Epithelial cell of proximal tubule (primary cell): ENCODE measurements around a stretch of chr1.

DNA sequence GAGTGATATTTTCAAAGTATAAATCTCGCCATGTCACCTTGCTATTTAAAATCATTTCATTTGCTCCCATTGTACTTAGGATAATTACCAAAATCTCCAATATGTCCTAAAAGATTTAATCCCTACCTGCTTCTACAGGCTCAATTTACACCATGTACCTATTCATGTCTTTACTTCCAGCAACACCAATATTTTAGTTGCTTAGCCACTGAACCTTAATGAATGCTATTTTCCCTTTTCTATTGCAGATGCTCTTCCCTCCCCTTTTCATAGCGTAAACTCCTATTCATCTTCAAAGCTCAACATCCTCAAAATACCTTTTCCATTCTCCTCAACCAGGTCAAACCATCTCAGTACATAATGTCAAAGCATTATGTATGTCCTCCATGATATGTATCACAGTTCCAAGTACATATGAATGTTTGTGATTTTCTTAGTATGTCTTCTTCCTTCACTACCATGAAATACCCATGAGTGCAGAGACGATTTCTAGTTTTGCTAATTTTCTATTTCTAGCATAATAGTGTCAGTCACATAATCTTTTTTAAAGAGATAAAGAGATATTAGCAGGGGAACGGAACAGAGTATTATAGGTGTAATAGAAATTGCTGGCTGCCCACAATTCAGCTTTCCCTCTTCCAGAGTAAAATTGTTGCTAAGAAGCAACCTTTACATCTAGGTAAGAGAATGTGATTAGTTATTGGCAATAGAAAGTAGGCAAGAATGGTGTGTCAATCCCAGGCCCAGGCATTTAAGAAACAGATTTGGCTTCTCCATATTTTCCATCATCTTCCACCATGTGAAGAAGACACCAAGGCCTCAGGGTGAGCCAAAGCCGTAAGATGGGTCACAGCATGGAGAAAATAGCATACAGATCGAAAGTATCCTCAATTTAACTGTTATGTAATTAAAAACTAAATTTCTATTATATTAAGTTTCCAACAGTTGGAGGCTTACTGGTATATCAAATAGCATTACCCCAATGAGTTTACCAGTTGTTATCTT lies 94.5 kb downstream of the SPATA6 start:
- RAMPAGE, long total RNA: no peak
- RRBS: no CpG with 5 or more reads among the region's 6 CpGs

DNA sequence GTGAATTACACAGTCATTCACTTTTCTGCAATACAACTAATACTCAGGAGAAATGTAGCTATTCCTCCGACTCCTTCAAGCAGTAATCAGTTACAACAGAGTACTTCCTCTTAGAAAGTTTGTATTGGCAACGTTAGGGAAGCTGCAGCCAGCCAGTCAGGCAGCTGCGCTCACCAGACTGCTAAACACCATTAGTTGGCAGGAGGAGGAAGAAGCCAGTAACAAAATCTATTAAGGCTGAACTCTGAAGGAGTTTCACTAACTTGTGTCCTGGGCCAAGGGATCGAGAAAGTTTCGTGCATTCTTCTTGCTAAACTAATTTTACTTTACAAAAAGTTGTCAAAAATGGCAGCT lies 1.9 kb downstream of the SPATA6 start:
- RAMPAGE, long total RNA: no peak
- RRBS: no CpG with 5 or more reads among the region's 5 CpGs

DNA sequence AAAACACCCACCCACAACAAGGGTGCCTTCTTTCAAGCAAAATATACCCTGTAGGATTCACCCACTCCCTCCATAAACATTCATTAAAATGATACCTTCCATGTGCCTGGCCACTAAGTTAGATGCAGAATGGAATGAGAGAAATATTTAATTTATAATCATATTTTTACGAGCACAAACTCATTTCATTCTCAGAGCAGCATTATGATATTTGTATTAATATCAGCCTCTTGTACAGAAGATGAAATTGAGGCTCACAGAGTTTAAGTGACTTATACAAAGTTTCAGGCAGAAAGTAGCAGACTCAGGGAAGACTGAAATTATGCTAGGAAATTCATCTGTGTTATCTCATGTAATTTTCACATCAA lies 2.3 kb upstream of the AGBL4 start:
- RAMPAGE, long total RNA: no peak
- RRBS: no CpG with 5 or more reads among the region's 1 CpG

DNA sequence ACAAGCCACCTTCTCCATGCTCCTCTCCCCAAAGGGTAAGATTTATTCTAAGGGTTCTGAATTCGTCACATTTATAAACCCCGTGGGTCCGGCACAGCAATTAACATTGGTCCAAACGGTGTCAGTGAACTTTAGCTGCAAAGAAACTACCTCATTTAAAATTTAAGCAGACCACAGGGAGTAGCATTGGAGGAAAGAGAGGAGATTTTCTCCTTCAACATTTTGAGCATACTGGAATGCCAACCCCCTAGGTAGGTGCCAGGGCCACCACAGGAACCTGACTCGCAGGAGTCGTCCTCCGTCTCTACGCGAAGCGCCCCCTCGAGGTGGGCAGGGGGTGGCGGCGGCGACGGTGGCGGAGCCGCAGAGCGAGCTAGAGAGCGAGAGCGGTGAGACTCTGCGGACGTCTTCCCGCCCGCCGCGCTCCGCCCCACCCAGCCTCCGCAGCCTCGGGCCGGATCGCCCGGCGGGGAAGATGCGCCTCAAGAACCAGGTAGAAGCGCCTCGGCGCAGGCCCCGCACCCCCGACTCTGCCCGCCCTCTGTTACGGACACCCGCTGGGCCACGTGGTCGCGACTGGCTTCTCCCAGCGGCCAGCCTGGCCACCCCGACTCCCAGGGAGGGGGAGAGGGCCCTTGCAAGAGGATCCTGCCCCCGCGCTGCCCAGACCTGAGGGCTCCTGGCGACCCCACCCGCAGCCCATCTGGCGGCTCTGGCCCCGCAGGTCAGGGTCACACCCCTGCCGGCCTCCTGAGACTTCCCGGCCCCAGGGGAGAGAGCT lies 24.1 kb upstream of the AGBL4 start:
- RAMPAGE, long total RNA: no peak
- RRBS: no CpG with 5 or more reads among the region's 55 CpGs

DNA sequence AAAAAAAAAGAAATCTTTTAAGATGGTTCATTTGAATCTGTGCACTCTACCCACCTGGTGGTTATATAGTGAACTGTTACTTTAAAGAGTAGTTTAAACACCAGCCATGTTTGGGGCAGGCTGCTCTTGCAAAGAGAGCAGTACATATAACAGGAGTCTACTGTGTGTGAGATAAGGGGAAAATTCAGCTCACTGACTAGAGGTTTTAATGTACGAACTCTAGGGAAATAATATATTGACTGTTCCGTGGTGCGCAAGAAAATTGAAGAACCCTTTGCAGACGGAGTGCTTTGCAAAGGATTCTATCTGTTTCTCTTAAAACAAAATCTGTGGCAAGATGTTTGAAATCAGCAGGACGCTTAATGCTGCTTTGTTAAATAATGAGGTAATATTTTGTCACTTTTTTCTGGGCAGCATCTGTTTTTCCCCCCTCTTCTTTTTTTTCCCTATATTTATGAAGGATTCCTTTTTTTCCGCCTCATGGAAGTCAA lies 3.1 kb upstream of the ELAVL4 start:
- RAMPAGE, long total RNA: no peak
- RRBS: no CpG with 5 or more reads among the region's 6 CpGs

DNA sequence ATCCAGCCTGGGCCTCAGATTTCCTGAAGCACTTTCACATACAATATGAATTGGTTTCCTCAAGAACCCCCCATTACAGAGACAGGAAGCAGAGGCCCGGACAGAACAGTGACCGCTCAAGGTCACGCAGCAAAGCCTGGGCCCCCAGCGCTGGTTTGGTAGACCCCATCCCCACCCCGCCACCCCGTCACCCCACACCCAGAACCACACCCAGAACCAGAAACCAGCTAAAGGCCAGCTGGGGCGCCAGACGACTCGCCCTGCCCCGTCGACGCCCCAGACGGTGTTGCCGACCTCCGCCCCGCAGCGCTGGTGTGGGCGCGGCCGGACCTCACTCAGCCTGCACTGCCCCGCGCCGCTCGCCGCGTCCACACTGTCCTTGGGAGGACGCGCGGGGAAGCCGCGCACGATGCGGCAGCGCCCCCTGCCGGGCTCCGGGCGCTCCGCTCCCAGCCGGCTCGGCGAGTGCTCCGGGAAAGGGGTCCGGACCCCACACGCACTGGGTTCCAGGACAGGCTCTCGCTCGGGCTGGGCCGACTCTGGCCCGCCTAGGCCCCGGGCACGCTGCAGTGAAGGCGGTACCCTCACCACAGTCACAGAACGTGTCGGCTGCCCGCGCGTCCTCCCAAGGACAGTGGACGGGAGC lies 90.4 kb downstream of the DMRTA2 start:
- RAMPAGE, long total RNA: no peak
- RRBS: 3% methylated on average over 16 of the region's 57 CpGs

- RAMPAGE, long total RNA: no peak
- RRBS: 91% methylated on average over 2 of the region's 9 CpGs
Measured at GRCh38 chr1:51287907-51288555, 42.3 kb downstream of the TTC39A start.

- RAMPAGE, long total RNA: no peak
- RRBS: no CpG with 5 or more reads among the region's 8 CpGs
Measured at GRCh38 chr1:51316323-51317159, 13.8 kb downstream of the TTC39A start.

DNA sequence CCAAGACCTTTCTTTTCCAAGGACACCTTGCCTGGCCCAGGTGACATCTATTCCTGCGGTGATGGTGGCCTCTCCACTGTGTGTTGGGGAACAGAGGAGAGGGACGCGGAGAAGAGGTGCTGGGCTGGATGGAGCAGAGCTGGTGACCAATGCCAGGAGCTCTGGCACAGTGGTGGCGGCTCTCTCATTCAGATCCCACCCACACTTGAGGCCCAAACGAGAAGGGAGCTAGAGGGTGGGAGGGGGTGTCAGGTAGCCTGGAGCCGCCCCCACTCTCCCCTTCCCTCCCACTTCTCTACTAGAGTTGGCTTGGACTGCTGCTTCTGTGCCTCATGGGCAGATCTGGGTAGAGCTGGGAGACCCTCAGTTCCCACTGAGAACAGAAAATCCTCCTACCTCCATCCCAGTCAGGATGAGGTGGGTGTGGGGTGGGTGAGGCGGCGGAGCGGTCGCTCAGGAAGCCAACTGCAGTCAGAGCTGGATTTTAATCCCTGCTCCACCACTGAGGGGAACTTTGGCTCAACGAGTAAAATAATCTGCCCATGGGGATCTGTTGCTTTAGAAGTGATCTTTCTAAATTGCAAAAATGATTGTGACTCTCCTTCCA lies 3.5 kb downstream of the TTC39A start:
- RAMPAGE, long total RNA: no peak
- RRBS: no CpG with 5 or more reads among the region's 11 CpGs

DNA sequence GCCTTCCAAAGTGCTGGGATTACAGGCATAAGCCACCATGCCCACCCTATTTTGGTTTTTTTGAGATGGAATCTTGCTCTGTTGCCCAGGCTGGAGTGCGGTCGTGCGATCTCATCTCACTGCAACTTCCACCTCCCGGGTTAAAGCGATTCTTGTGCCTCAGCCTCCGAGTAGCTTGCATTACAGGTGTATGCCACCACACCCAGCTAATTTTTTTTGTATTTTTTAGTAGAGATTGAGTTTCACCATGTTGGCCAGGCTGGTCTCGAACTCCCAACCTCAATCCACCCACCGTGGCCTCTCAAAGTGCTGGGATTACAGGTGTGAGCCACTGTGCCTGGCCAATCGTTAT lies 40.5 kb upstream of the TTC39A start:
- RAMPAGE, long total RNA: no peak
- RRBS: no CpG with 5 or more reads among the region's 9 CpGs

DNA sequence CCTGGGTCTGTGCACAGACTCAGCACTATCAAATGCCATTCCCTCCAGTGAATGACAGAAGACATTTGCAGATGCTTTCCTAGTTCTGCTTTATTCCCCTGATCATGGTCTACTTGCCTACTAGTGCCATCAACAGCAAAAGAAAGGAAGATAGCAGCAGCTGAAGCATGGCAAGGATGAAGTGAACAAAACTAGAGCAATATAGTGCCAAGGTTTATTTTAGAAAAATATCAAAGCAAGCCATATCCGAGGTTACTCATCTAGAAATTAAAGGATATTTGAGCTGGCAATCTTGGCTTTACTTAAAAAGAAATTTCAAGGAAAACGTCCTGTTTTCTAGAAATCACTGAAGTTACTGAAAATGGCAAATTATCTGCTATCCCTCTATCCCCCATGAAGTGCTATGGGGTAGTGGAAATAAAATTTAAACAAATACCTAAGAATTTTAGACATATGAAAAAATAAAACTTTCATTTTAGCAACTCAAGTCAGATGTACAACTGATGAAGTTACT lies 85.9 kb upstream of the TTC39A start:
- RAMPAGE, long total RNA: no peak
- RRBS: no CpG with 5 or more reads among the region's 2 CpGs

DNA sequence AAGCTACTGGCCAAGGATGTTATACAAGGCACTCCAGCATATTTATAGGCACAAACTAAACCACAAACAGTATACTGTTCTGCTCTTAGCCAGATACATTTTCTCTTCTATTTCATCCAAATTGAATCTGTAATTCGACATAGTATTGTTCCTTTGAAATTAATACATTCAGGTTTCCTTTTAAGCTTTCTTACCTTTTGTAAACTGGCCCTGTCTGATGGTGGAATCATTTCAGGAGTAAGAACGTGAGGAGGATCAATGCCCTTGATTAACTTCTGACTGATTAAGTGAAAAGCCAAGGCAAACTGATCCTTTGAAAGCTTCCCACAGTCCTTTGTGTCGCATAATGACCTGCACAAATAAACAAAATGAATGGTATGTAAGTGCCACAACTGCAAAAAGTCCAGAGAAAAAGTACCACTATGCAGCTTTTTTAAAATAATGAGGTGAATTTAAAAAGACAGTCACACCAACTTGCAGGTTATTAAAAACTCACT lies 74.3 kb downstream of the EPS15 start:
- RAMPAGE, long total RNA: no peak
- RRBS: no CpG with 5 or more reads among the region's 3 CpGs

GRCh38 chr1:51531336-51532122 lies 12.5 kb upstream of the EPS15 start:
- RAMPAGE, long total RNA: no peak
- RRBS: no CpG with 5 or more reads among the region's 4 CpGs

DNA sequence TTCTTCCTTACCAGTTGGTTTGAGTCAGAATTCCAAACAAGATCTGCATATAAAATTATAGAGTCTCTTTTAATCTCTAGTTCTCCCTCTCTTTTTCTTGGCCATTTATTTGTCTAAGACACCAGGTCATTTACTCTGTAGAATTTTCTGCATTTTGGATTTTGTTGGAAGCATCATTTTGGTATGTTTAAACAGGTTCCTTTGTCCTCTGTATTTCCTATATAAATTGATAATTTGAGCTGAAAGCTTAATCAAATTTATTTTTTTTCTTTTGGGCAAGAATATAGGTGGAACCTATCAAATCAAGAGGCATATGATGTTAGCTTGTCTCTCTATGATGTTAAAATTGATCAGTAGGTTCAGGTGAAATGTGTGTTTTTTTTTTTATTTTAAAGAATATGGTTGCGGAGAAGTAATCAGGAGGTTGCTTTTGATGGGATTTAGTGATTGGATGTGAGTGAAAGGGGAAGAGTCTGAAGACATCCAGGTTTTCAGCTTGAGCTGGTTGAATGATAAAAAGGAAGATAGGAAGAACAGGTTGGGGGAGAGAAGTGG lies 4.8 kb downstream of the OSBPL9 start:
- RAMPAGE, long total RNA: no peak
- RRBS: no CpG with 5 or more reads among the region's 1 CpG

DNA sequence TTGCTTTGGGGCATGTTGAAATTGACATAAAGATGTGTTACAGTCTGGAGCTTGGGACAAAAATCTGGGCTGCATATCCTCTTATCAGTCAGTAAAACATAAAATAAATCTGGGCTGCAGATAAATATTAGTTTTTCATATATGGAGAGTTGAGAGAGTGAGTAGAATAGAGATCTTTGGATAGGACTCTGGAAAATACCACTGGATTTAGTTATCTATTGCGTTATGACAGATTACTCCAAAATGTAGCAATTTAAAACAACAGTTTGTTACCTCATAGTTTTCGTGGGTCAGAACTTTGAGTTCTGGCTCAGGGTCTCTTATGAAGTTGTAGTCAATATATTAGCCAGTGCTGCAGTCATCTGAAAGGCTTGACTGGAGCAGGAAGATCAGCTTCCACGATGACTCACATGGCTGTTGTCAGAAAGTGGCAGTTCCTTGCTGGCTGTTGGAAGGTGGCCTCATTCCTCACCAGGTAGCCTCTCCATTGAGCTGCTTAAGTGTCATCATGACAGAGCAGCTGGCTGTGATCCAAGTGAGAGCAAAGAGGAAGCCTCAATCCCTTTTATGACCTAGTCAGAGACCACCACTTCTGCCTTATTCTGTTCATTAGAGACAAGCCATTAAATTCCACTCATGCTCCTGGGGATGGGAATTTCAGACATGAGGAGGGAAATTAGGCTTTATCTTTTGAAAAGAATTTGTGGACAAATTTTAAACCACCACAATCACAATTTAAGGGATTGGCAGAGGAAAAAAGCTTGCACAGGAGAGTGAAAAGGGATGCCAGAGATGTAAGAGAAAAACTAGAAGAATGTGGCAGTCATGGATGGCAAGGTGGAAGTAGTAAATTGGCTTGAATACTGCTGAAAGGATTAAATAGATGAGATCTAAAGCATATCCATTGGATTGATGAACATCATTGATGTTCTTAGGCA lies 5.6 kb downstream of the OSBPL9 start:
- RAMPAGE, long total RNA: no peak
- RRBS: no CpG with 5 or more reads among the region's 3 CpGs

DNA sequence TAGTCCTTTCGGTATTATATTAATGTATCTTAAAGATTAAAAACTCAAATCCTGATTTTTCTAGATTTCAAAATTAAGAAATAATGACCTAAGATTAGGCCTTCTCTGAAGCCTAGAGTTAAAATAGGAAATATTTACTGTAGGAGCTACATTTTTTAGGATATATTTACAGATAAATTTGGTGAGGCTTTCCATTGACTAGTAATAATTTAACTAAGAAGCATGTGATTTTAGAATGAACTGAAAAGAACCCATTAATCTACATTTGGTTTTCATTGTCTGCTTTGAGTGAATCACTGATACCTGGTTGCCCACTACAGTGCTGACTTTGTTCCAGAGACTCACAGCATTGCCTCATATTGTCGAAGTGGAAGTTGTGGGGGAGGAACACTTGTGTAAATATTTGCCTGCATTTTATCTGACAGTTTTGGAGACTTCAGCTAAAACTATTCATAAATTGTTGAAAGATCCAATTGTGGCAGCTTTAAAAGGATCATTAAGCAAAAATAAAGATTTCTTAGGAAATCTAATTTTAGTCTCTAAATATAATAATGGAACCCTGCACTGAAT lies 73.2 kb downstream of the OSBPL9 start:
- RAMPAGE, long total RNA: no peak
- RRBS: no CpG with 5 or more reads among the region's 2 CpGs

DNA sequence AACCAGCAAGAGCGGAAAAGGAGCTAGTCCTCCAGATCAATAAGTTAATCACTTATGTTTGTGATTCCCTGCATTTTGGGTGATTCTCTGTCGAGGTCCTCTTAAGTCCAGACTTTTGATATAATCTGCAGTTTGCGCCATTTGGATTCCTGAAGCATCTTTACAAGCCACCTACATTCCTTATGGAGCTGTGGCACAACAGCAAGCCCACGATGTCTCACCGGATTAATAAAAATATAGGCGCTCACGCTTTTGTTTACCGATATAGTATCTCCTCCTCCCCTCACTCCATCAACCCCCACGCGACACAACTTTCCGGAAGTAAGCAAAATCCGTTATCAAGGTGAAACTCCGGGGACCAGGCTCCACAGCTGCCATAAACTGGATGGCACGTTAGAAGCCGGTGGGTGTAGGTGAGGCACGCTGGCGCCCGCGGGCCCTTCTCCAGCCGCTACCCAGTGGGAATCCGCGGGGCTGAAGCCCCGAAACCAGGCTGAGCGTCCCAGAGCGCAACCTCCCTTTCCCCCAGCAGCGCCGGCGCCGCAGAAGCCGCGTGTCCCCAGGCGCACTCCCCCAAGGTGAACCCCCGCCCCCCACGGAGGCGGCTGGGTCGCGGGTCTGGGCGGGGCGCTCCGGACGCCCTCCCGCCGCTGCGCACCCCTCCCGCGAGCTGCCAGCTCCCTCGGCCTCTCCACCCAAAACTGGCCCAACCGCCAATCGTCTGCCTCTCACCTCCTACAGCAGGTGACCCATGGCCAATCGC lies 112.3 kb downstream of the OSBPL9 start:
- RAMPAGE, long total RNA: no peak
- RRBS: under 1% methylated on average over 19 of the region's 50 CpGs

- RAMPAGE, long total RNA: no peak
- RRBS: no CpG with 5 or more reads among the region's 5 CpGs
Measured at GRCh38 chr1:51773858-51774180, 104.7 kb downstream of the NRDC start.

DNA sequence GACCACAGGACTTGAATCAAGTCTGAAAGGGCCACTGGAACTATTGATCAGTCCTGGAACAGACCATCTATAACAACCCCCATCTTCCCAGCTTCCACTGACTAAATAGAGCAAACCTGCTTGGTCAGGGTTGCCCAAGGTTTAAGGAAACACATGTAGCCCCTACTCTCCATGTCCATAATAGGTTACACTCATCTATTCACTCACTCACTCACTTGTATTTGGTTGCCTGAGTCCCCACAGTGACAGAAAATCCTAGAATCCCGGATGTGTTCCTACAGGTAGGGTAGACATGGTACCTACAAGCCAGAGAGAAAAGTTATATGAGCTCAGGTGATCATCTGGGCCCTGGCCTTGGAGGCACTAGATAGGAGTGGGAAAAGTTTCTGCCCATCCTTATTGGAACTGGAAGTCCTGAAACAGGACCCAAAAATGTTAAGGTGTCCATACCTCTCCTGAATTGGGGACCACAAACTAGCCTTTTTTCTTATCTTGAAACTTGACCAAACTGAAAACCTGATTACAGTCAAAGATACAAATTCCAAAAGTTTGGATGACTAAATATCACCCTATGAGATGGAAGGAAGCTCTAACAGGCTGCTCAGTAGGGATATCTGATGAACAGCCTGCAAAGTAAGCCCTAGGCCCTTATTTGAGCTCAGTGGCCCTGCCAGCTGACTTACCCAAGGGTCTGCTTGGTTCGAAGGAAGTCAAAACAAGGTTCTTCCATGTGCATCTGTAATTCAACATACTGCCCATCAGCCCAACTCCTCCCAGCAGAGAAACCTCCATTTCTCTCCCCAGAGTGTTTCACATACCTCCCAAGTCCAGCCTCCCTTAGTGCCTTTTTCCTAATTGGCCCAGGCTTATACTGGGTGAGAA lies 86.9 kb downstream of the NRDC start:
- RAMPAGE, long total RNA: no peak
- RRBS: no CpG with 5 or more reads among the region's 2 CpGs

GRCh38 chr1:51792959-51793933 lies 85.3 kb downstream of the NRDC start:
- RAMPAGE, long total RNA: no peak
- RRBS: no CpG with 5 or more reads among the region's 9 CpGs